ENCODE data around the gene VLDLR.

- PRO-cap = no peak
Measured at GRCh38 chr9:225042-225613, 10.5 kb downstream of the DOCK8 start.

- PRO-cap = no peak
Measured at GRCh38 chr9:286272-286795, 71.7 kb downstream of the DOCK8 start.

DNA sequence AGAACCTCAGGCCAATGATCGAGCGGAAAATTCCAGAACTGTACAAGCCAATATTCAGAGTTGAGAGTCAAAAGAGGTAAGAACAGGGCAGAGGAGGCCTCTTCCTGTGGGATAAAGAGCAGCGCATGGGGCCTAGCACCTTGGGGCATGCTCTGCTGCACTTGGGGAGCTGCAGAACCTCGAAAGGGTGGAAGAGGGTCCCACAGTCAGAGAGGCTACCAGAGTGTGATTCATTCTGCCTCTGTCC is 41.0 kb upstream of the KANK1 start:
- PRO-cap = no peak

DNA sequence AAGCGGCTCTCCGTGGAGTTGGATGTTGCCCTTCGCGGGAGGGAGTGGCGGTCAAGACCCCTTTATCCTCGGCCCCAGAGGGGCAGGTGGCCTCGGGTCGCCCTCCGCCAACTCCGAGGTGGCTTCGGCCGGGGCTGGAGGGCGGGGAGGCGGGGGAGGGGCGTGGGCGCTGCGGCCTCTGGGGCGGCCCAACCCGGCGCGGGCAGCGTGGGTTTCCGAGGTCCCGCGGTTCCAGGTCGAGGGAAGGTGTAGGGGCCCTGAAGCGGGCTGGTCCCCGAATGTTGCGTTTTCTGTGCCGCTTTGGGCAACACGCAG is 664 bp downstream of the KANK1 start:
- PRO-cap = no peak

GRCh38 chr9:585928-586556 is 81.5 kb downstream of the KANK1 start:
- PRO-cap = no peak

GRCh38 chr9:655786-656545 is 151.5 kb downstream of the KANK1 start:
- PRO-cap = no peak

GRCh38 chr9:677394-678372 is 163.8 kb upstream of the DMRT1 start:
- PRO-cap = no peak

- PRO-cap = no peak
Measured at GRCh38 chr9:682496-683235, 158.8 kb upstream of the DMRT1 start.

- PRO-cap = no peak
Measured at GRCh38 chr9:730868-731433, 110.5 kb upstream of the DMRT1 start.

DNA sequence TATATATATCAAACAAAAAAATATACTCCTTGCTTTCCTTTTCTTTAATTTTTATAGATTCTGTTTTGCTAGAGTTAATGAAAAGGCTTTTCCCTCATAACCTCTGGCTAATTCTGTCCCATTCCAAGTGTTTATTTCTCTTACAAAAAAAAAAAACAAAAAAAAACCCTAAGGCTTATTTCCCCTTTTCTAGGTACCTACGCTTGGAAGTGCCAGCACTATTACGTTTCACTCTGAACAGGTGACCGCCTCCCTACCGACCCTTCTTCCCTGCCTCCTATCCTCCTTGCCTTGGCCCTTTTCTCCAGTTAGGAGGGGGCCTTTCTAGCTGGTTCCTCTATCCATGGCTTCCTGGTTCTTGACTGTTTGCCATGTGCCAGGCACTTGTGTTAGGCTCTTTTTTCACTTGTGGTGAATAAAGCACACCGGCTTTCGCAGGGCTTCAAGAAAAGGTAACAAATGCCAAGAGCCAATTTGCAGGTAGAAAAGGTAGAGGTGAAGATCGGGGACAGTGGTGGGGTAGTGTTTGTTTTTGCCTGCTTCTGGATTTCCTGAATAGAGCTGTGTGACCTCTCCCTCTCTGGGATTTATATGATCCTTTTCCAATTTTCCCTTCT is 23.3 kb upstream of the DMRT1 start:
- PRO-cap = no peak

- PRO-cap = no peak
Measured at GRCh38 chr9:2039355-2040029, 24.3 kb downstream of the SMARCA2 start.

DNA sequence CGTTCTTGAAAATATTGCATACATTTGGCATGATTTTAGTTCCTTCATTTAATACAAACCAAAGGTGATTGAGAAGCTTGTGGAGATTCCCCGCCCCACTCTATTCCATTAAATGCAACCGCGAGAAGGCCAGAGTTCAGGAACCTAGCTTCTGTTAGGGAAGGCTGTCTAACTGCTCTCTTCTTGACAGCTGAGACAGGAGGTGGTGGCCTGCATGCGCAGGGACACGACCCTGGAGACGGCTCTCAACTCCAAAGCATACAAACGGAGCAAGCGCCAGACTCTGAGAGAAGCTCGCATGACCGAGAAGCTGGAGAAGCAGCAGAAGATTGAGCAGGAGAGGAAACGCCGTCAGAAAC is 41.3 kb downstream of the SMARCA2 start:
- PRO-cap = no peak

DNA sequence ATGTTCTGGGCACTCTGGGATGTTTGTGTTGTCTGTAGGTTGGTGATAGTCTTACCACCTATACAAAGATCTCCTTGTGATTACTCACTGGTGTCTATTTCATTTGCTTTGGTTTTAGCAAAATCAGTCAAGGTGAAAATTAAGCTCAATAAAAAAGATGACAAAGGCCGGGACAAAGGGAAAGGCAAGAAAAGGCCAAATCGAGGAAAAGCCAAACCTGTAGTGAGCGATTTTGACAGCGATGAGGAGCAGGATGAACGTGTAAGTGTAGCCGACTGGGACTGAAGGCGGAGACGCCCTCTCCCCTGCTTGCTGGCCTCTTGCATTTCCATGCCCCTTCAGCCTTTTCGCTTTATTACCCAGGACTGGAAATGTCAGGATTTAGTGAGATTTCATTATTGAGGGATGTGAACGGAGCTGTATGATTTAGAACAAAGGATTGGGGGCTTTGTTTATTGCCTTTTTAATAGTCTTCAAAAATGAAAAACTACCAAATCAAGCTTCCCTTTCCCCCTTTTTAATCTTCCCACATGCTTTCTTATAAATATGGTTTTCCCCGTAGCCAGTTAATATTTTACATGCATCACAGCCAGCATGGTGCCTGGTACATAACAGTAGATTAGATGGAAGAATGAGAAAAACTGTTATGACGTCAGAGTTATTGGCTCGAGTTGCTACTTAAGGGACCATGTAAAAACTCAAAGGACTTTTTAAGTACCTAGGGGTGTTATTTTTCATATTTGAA is 176.2 kb downstream of the SMARCA2 start:
- PRO-cap = no peak

GRCh38 chr9:2559133-2559466 is 62.5 kb upstream of the VLDLR start:
- PRO-cap = no peak

GRCh38 chr9:2621039-2622327 is at the start of gene VLDLR:
TSS of gene VLDLR (plus strand) at chr9:2621787.
- PRO-cap = bidirectional peak, plus-strand start at chr9:2621575, minus-strand start at chr9:2621415; bidirectional peak, plus-strand start at chr9:2621792, minus-strand start at chr9:2621846; bidirectional peak, plus-strand start at chr9:2622356, minus-strand start at chr9:2622208

- PRO-cap = bidirectional peak, plus-strand start at chr9:2622356, minus-strand start at chr9:2622208; bidirectional peak, plus-strand start at chr9:2622445, minus-strand start at chr9:2622415; bidirectional peak, plus-strand start at chr9:2622631, minus-strand start at chr9:2622542; unidirectional peak, minus-strand start at chr9:2623006
Measured at GRCh38 chr9:2622328-2623313, 1.0 kb downstream of the VLDLR start.

DNA sequence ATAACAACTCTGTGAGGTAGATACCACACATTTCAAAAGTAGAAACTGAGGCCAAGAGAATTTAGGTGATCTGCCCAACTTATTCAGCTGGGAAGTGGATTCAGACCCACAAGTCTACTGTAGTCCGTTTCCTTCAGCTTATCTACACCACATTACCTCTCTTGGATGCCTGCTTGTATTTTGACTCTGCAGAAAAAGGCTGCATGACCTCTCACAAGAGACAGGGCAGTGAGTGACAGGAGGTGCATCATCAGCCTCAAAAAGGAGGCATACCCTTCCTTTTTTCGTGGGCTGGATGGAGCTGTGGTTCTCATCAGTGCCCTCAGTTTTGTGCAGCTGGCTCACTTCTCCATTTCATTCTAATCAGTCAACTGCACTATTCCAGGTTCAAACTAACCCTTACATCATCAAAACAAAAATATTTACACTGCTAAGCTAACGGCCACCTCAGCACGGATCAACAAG is 10.5 kb downstream of the KCNV2 start:
- PRO-cap = unidirectional peak, minus-strand start at position 167 of the sequence; unidirectional peak, minus-strand start at position 182 of the sequence

GRCh38 chr9:2875904-2876235 is 32.0 kb upstream of the PUM3 start:
- PRO-cap = no peak

- PRO-cap = no peak
Measured at GRCh38 chr9:3505582-3506670, 19.9 kb downstream of the RFX3 start.

DNA sequence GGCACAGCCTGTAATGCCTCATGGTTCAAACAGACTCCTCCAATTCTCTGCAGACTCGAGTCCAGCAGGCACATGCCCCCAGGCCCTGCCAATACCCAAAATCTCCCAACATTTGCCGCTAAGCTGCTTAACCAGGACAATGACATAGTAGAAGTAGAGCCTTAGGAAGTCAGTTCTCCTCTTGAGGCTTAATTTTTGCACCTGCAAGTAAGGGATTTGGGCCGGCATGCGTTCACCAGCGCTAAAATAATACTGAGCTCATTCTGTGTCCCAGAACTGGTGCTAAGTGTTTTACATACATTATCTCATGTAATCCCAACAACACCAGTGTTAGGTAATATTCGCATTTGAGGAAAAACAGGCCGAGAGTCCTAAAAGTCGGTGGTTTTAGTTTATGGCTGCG is 1.4 kb upstream of the RFX3 start:
- PRO-cap = bidirectional peak, plus-strand start at position 42 of the sequence, minus-strand start outside the sequence